Left lung (tissue), 1 donor: ENCODE data around the genes RPL34, CFI, AP1AR and ALPK1.

GRCh38 chr4:108620142-108620750 is at the start of gene RPL34:
Gene RPL34, plus strand, starts transcription at chr4:108620576.
- PRO-cap = bidirectional peak, plus-strand start at chr4:108620577, minus-strand start at chr4:108620359

DNA sequence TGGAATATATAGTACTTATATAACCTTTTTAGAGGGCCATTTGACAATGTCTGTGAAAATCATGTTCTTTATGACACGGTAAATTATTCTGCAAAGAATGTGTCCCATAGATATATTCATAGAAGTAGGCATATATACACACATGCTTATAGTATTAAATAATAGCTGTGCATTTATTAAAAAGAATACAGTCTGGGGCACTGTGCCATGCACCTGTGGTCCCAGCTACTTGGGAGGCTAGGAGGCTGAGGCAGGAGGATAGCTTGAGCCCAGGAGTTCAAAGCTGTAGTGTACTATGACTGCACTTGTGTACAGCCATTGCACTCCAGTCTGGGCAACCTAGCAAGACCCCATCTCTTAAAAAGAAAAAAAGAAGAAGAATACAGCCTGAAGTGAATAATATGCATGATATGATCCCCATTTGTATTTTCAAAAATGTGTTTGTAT is 22.7 kb upstream of the MCUB start:
- PRO-cap = no peak

DNA sequence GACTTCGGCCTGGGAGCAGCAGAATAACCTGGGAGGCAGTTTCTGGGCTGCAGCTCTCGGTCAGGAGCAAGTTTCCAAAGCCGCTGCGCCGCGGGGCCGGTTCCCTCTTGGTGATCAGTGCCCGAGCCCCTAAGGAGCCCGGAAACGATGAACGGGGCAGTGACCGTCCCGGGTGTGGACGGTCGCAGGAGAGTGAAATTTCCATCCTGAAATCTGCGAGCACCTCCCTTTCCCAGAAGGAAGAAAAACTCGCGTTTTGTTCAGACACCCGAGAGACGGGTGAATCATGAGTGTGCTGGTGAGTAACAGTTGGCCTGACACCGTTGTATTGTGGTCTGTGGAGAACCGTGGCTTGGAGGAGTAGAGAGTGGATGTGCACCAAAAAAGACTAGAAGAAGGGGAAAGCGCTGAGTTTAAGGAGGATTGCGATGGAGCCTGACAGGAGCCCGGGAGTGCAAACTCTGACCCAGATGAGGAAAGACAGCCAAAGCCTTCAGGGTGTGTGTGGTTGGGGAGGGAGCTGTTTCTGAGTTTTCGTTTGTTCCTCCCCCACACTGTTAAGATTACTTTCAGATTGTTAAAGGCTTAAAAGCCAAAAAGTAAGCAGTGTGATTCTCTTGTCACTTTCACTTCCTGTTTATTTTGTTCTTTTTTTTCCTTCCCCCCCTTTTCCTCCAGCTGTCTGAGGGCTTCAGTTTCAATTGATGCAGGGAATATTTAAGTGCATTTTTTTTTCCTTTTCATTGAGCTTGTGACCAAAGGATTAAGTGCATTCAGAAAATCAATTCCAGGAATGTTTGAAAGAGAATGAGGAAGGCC is 883 bp downstream of the MCUB start:
- PRO-cap = bidirectional peak, plus-strand start at position 420 of the sequence, minus-strand start at position 131 of the sequence; unidirectional peak, minus-strand start at position 463 of the sequence

- PRO-cap = unidirectional peak, minus-strand start at chr4:109801999
These were observed at the start of gene CFI for GRCh38 chr4:109801759-109802521. Gene CFI, minus strand, starts transcription at chr4:109801999.

DNA sequence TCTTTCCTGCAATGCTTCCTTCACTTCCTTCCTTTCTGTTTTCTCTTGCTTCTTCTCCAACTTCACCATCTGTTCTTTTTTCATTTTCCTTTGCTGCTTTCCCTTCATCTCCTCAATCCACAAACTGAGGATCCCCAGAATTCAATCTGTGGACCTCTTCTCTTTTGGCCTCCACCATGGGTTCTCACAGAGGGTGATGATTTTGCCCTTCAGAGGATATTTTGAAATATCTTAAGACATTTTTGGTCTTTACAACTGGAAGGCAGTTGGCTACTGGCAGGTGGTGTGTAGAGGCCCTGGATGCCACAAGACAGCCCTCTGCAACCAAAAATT is 81.6 kb downstream of the ELOVL6 start:
- PRO-cap = no peak

GRCh38 chr4:110193578-110194454 is 4.6 kb downstream of the ELOVL6 start:
- PRO-cap = bidirectional peak, plus-strand start at chr4:110194046, minus-strand start at chr4:110193870

DNA sequence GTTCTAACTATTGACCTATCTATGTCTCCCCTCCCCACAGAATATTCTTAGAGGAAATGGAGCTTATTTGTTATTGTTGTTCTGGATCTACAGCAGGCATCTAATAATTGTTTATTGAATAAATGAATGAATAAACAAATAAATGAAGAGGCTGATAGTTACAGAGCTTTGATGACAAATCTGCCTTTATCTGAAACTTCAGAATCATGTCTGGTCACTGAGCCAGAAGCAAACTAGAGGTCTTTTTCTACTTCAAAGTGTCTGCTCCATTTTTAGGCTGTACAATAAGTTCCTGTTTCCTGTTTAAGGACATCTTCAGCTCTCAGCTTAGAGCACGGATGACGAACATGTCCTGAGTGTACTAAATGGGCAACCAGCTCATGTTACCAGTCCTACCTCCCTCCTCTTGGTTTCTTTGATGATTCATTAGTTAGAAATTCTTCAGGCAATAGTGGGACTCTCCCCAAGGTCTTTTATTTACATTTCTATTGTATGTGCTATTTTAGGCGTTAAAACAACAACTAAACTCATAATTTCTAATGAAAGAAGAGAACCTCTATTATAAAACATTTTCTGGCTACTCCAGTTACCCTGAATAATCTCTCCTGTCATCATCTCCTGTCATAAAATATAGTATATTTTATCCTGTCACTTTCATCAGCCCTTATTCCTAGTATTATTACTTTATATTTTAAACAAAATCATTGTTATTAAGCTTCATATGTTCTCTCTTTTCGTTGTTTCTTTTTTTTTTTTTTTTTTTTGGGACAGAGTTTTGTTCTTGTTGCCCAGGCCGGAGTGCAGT is 58.0 kb downstream of the ENPEP start:
- PRO-cap = no peak

DNA sequence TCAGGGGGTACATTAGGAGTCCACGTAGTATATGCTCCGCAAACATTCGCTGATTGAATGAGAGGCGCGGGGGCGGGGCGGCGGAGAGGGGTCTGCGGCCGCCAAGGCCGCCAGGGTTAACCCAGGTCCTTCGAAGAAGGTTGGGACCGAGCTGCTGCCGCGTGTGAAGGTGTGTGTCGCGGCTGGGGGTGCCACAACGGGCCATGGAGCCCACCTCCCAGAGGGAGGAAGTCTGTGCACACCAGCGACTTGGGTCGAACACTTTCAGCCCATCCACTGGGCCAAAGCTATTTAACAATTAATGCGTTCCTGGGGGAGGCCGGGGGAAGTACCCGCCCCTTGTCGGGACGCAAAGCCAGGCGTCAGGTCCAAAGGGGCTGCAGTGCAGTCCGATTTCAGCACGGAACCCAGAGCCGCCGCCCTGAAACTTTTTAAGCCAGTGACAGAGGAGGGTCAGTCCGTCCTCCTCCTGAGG is 6.5 kb upstream of the PITX2 start:
- PRO-cap = no peak

GRCh38 chr4:112086091-112087167 is 58.8 kb upstream of the FAM241A start:
- PRO-cap = no peak

- PRO-cap = bidirectional peak, plus-strand start at chr4:112231787, minus-strand start at chr4:112231423; bidirectional peak, plus-strand start at chr4:112232246, minus-strand start at chr4:112232146
These were observed at the start of gene AP1AR for GRCh38 chr4:112231687-112232796. Gene AP1AR, plus strand, starts transcription at chr4:112231787.

- PRO-cap = no peak
These were observed 6.2 kb downstream of the TIFA start for GRCh38 chr4:112279514-112279938.

DNA sequence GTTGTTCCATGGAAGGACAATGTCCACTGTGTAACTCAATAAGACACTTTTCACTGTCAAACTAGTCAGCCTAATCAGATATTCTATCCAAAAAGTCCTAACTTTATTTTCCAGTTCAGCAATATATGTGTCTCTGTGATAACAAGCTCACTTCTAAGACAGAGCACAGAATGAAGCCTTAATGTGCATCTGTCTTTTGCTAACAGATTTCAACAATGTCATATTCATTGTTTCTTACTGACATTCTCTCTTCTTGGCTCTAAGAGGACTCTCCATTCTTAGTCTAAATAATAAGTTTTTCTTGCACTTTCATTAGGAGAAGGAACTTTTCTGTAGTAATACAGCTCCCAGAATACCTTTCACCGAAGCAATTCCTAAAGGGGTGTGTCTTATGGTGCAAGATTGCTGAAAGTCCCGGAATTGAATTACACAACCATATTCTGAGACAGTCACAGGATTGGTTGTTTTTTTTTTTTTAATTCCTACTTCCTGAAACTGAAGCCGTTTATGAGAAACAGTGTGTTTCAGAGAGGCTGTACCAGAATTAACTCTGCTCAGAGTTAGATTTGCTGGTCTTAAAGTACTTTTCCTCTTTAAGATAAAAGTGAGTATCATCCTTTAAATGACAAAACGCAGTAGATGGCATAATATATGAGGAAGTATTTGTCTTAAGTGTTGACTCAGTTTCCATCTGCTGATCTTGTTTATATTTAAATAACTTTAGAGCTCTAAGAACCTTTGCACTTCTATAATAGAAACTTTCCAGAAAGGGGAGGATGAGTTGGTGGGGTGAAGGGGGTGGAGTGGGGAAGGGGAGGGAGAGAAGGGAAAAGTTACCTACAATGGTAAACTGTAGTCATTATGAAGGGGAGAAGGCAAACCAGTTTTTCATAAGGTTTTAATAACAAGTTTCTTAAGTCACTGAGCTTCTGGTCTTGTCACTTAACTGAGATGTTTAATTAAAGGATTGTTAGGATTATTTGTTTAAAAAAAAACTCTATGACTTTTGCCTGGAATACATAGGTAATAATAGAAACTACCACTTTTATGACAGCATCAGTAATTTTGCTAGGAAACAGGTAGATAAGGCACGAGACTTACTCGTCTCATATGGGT is at the start of gene ALPK1:
Gene ALPK1 (plus strand): TSS at position 504 of the 1,116 bp plus-strand sequence.
- PRO-cap = bidirectional peak, plus-strand start at position 527 of the sequence, minus-strand start at position 364 of the sequence; unidirectional peak, plus-strand start at position 859 of the sequence

GRCh38 chr4:112514870-112516090 is 700 bp downstream of the NEUROG2 start:
- PRO-cap = no peak

DNA sequence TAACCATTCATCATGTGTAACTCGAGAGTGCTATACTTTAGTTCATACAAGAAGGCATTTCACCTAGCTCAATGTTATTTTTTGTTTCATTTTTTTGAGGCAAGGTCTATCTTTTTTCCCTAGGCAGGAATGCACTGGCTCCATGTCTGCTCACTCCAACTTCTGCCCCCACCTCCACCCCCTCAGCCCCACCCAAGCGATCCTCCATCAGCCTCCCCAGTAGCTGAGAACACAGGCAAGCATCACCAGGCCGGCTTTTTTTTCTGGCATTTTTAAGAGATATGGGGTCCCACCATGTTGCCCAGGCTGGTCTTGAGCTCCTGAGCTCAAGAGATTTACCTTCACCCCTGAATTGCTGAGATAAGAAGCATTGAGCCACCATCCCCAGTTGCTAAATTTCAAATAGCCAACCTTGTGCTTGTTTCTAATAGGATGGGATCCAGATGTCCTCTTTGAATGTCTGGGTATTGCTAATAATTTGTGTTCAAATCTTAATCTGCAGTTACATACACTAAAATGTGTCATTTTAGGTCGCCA is 8.6 kb downstream of the LARP7 start:
- PRO-cap = no peak

DNA sequence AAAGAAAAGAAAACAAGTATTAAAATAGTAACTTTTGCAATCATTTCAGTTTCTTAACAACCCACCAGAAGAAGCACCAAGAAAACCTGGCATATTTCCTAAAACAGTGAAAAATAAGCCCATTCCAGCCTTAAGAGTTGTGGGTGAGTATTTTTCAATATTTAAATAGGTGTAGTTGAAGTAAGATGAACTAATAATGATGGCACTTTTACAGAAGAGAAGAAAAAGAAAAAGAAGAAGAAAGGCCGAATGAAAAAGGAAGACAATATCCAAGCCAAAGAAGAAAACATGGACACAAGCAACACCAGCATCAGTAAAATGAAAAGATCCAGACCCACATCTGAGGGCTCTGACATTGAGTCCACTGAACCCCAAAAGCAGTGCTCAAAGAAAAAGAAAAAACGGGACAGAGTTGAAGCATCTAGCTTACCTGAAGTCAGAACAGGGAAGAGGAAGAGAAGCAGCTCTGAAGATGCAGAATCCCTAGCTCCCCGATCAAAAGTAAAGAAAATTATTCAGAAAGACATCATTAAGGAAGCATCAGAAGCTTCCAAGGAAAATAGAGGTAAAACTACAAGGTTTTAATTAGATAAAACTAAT is 10.1 kb downstream of the LARP7 start:
- PRO-cap = no peak

- PRO-cap = no peak
These were observed 14.2 kb upstream of the ANK2 start for GRCh38 chr4:113035217-113035715.

GRCh38 chr4:113064148-113064712 is 14.8 kb downstream of the ANK2 start:
- PRO-cap = no peak

- PRO-cap = no peak
These were observed 243.8 kb downstream of the ANK2 start for GRCh38 chr4:113293166-113293655.

DNA sequence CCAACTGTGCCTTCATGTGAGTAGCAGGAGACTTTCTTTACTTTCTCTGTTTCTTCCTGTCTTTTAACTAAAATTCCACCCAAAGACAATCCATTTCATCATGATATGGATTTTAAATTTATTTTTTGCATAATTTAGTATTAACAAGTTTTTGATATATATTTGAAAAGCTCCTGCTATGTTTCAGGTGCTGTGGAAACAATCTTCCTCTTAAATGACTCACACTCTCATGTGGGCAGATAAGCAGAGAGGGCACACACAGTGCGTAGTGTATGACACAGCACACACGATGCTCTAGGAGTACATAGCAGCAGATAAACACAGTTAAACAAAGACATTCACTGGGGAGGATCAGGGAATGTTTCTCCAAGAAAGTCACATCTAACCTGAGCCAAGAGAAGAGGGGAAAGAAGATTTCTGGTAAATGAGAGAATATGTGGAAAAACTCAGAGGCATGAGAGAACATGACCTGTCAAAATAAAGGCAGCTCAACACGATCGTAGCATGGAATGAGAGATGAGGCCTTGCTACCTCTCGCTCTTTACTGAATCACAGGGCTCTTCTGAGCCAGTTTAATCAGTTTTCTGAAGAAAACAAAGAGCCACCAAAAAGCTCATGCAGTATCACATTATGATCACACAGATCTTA is 250.9 kb downstream of the ANK2 start:
- PRO-cap = no peak

DNA sequence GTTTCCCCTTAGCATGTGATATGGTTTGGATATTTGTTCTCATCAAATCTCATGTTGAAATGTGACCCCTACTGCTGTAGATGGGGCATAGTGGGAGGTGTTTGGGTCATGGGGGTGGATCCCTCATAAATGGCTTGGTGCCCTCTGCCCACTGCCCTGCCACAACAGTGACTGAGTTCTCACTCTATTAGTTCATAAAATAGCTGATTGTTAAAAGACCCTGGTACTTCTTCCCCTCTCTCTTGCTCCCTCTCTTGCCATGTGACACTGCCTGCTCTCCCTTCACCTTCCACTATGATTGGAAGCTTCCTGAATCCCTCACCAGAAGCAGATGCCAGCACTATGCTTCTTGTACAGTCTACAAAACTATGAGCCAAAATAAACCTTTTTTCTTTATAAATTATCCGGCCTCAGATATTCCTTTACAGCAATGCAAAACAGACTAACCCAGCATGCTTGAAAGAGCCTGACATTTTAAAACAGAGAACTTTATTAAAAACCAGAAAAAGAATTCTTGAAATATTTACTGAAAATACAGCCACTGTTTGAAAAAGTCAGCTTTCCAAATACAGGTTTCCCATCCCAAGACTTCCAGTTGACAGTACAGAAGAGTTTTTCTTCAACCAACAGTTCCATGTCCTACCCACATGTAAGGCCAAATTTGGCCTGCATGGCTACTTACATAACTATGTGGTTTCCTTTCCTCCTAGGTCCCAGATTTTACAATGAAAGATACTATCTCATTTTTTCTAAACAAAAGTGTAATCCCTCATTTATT is 182.0 kb downstream of the CAMK2D start:
- PRO-cap = no peak